Pulmonary lymph node (tissue), 1 donor: ENCODE data around the gene HEG1.

- PRO-cap = unidirectional peak, minus-strand start at chr3:124660328
Observed at GRCh38 chr3:124660035-124660445, 70.2 kb upstream of the UMPS start.

DNA sequence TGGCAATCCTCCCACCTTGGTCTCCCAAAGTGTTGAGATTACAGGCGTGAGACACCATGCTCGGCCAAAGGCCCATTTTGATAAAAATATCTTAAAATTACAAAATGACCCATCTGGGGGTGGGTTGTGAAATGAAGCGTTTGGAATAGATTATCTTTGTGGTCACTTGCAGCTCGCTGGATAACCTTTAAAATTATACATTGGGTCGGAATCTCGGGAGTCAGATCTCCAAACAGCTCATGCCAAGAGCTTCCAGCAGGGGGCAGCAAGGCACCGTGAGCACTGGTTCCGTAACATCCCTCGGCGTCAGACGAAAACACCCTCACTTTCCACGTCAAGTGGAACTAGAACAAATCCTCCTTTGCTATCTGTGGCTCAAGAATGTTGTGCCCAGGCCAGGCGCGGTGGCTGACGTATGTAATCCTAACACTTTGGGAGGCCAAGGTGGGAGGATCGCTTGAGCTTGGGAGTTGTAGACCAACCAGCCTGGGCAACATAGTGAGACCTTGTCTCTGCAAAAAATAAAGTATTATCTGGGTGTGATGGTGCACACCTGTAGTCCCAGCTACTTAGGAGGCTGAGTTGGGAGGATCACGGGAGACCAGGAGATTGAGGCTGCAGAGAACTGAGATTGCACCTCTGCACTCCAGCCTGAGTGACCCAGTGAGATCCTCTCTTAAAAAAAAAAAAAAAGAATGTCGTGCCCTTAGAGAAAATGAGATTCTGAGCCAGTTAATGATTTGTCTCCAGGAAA lies 31.1 kb downstream of the UMPS start:
- PRO-cap = no peak

DNA sequence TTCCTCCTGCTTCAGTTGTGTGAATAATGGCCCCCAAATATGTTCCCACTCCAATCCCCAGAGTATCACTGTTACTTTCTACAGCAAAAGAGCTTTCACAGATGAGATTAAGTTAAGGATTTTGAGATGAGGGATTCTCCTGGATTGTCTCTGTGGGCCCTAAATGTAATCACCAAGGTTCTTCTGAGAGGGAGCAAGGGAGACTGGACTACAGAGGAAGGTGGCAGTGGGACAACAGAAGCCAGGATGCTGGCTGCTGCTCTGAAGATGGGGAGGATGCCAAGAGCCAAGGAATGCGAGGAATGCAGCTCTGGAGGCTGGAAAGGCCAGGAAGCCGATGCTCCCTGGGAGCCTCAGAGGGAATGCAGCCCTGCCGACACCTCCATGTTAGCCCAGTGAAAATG lies 43.9 kb downstream of the UMPS start:
- PRO-cap = no peak

DNA sequence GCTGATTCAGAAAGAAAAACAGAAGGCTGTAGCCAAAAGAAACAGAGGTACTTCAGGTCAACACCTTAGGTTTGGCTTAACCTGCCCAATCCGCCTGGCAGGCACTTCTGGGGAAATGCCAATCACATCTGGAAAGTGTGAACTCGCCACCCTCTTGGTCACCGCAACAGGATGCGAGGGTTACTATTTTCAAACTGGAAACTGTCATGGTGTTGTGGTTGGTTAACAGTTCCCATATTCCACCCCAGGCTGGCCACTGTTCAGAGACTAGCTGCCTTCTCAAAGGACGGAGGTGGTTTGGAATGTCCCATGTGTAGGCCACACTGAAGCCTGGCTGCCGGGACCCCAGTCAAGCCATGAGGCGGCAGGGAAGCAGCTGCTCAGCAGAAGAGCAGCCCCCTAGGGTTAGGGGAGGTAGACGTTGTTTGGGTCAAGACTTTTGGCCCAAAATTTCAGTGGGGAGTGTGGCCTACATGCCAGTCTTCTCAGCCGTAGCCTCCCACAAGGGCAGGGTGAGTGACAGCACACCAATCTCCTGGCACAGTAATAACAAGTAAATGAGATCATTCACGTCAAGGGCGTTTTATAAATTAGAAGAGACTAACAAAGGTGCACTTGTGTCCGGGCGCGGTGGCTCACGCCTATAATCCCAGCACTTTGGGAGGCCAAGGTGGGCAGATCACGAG lies 54.6 kb downstream of the UMPS start:
- PRO-cap = no peak

- PRO-cap = no peak
Observed at GRCh38 chr3:124838941-124839406, 48.2 kb downstream of the ITGB5 start.

DNA sequence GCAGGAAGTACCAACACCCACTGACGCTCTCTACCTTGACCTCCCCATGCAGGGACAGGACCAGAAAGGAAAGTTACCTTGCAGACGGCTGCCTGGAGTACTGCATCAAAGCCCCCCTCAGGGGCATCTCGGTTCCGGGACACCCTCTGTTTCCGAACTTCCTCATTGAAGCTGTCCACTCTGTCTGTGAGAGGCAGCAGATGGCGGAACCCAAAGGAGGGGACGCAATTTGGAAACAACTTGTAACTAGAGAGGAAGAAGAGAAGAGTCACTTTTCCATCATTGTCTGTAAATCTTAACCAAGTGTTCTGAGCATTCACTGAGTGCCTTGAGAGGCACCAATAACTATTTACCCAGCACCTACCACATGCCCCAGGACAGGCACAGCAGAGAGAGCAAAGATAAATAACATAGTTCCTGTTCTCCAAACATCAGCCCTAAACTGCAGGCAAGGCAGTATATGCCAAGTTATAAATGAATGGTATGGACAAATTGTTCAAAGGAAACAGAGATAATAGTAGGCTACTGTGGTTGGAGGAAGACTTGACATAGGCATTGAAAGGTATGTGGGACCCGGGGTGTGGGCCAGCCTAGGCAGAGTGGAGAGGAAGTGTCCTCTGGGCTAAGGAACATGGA lies 45.7 kb downstream of the ITGB5 start:
- PRO-cap = no peak

- PRO-cap = unidirectional peak, plus-strand start at chr3:125054736; bidirectional peak, plus-strand start at chr3:125054966, minus-strand start at chr3:125054936
Observed at GRCh38 chr3:125054455-125055215, 1.2 kb downstream of the HEG1 start.

- PRO-cap = bidirectional peak, plus-strand start at chr3:125056252, minus-strand start at chr3:125056030
Observed at GRCh38 chr3:125055943-125056520, at the start of gene HEG1. HEG1 (minus strand) TSS chr3:125055997.

- PRO-cap = no peak
Observed at GRCh38 chr3:125062731-125063199, 7.0 kb upstream of the HEG1 start.

GRCh38 chr3:125207416-125207905 lies 5.1 kb downstream of the SLC12A8 start:
- PRO-cap = no peak

DNA sequence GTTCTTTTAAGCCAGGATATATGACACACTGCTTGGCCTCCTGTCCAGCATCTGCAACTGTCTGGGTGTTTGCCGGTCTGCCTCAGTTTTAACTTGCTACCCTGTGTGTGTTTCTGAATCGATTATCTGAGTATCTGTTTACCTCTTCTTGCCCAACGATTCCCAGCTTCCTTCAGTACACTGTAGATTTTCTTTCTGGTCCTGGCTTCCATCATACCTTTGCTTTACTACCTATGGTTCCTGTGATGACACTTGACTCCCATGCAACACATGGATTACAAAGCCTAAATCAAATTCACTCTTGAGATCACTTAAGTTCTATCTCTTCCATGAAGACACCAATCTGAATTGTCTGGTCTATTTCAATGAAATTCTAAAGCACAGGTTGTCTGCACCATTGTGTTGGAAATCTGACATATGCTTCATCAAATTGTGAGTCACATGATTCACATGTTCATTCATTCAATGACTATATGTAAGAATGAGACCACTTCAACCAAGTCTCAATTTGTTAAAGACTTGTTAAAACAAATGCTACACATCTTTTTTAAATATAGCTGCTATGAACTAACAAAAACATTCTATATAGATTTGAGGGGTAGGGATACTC lies 59.4 kb upstream of the SLC12A8 start:
- PRO-cap = no peak

DNA sequence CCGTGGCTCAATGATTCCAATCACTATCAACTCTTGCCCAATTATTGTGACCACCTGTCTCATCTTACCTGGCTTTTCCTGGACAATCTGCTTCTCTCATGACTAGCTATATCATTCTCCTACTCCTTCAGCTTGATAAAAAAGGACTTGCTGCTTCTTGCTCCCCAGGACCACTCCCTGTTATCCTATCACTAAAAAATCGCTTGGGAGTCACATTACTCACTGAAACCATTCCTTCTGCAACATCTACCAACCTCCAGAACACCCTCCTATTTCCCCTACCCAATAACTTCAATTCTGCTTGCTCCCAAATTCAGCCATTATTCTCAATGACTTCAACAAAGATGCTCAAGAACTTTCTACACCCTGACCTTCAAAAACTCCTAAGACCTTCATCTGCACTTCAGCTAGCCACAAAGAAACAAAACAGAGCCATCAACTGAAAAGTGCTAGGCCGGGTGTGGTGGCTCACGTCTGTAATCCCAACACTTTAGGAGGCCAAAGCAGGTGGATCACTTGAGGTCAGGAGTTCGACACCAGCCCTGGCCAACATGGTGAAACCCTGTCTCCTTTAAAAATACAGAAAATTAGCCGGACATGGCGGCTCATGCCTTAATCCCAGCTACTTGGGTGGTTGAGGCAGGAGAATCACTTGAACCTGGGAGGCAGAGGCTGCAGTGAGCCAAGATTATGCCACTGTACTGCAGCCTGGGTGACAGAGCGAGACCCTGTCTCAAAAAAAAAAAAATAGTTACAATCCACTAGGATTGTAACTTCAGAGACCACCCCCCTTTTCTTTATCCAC lies 13.8 kb downstream of the ZNF148 start:
- PRO-cap = no peak

- PRO-cap = no peak
Observed at GRCh38 chr3:125866795-125867646, 102.0 kb upstream of the ROPN1B start.

- PRO-cap = no peak
Observed at GRCh38 chr3:126014105-126014535, 45.1 kb downstream of the ROPN1B start.

DNA sequence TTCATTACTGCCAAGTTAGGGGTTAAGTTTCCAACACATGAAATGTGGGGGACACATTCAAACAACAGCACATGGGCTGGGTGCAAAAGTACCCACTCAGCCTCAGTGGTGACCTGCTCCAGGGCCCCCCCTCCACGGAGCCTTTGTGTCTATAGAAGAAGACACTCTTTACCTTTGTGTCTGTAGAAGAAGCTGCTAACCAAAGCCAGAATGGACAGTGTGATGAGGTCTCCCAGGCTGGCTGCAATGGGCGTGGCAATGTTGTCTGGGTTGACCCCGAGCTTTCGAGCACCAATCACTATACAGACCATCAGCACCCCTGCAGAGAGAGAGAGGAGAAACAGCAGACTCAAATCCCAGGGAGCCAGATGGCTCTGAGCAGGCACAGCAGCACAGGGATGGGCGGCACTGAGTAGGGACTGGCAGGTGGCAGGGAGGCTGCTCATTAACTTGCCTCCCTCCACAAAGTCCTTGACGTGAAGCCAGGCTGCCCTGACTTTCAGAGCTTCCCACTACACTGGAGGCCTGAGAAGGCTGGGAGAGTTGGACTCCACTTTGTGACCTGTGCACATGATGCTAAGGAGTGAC lies 53.7 kb downstream of the ROPN1B start:
- PRO-cap = no peak

DNA sequence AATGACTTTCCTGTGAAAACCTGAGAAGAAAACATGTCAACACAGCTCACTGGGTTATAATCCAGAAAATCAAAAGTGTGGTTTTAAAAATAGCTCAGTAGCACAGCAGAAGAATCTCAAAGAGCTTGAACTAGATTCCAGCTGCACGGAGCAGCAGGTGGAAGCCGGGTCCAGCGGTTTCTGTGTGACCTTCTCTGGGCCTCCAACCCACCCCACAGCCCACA lies 23.4 kb downstream of the SLC41A3 start:
- PRO-cap = no peak

DNA sequence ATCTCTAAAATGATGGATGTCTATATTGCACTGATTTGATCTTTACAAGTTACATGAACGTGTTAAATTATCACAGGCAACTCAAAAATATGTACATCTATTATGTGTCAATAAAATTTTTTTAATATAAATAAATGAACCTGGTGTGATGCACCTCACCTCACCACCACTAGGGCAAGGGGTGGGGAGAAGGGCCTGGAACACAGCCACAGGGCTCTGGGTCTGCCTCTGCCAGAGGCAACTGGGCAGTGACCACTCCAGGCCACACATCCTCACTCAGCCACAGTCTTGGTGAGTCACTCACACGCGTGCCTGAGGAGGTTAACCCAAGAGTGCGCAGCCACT lies 2.4 kb downstream of the SLC41A3 start:
- PRO-cap = no peak

DNA sequence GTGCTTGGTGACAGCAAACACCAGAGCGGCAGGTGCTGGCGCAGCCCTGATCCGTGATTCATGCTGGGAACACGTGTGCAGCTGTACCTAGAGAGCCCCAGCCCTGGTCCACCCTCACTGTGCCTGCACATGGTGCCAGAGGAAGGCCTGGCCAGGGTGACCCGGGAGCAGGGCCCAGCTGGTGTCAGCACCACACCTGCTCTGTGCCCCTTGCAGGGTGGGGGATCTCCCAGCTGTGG lies 2.1 kb downstream of the SLC41A3 start:
- PRO-cap = no peak

GRCh38 chr3:126100622-126101073 lies 16.7 kb upstream of the SLC41A3 start:
- PRO-cap = no peak

DNA sequence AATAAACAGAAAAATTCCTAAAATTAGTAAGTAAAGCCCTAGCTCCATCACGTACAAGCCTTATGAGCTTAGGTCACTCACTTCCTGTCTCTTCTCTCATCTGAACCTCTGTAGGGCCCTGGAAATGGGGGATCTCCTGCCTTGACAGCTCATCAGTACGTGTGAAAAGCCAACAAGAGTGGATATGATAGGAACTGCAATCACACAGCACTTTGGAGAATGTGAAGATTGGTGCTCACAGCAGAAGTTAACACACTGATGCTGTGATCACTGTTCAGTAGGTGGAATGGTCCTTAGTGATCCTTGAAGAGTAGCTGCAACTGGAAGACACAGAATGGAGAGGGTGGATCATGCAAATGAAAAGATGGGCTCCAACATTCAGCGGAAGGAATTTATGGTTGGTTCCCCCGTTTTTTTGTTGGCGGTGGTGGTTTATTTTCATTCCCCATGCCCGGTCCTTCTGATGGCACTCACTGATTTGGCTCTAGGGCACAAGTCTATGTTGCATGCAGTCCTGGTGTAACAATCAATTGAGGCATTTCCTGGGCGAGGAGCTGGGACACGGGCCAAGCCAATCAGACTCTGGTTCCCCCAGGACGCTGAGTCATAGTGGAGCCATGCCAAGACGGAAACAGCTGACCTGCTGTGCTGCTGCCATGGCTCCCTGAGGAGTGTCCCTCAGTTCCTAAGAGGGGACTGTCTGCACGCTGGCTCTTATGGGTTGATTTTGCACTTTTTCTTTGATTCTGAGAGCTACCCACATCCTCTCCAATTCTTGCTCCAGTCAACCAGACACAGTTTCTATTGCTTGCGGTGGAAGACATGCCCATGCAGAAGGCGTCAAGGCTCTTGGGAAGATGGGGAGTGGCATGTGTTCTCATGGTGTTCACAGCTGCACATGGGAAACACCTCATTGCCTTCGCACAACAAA lies 28.1 kb upstream of the ALDH1L1 start:
- PRO-cap = no peak